Tongue (tissue), 2 donors: ENCODE results near the genes EFNB3, CYB5D1, HES7 and TMEM107.

GRCh38 chr17:7704359-7705694 lies at the start of gene EFNB3:
Gene EFNB3, plus strand, starts transcription at chr17:7705202.
- RAMPAGE, long total RNA = no peak

- RAMPAGE, long total RNA = no peak
Observed at GRCh38 chr17:7834841-7835281, 844 bp downstream of the KDM6B start.

GRCh38 chr17:7843590-7843897 lies 9.5 kb downstream of the KDM6B start:
- RAMPAGE, long total RNA = no peak

DNA sequence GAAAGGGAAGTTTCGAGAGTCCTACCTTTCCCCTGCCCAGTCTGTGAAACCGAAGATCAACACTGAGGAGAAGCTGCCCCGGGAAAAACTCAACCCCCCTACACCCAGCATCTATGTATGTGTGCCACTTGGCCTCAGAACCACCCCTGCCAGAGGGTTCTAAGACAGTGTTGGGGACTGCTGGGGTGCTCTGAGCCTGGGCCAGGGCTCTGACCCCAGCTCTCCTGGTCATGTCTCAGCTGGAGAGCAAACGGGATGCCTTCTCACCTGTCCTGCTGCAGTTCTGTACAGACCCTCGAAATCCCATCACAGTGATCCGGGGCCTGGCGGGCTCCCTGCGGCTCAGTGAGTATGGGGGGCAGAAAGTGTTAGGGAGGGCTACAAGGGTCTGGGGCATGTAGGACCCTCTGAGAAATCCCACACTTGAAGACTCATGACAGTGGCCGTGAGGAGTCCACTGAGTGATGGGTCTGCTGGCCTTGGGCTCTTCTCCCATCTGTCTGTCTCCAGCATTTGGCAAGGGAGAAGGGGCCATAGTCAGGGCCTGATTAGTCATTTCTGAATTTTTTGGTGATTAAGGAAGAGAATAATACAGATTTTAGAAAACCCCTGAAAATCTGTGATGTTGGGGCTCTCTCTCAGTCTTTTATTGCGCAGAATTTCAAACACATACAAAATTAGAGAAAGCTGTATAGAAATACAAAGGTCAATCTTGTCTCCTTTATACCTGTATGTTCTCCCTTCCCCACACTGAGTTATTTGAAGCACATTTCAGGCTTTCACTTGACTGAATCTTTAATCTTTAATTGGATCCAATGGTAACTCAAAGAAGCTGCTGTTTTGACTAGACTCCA lies 4.8 kb upstream of the TMEM88 start:
- RAMPAGE, long total RNA = no peak

GRCh38 chr17:7851193-7852223 lies 3.4 kb upstream of the TMEM88 start:
- RAMPAGE, long total RNA = no peak

DNA sequence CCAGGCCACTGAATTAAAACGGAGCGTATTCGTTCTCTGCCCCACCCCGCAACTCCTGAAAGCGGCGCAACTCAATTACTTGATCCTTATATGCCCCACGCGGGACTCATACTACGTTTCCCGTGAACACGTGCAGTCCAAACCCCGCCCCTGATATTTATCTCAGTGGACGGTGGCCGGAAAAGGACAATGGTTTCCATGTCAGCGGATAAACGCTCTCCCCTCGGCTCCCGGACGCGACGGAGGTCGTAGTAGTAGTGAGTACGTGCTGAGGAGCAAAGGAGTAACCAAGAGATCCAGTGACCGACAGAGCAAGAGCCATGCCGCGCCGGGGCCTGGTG lies at the start of gene CYB5D1:
Gene CYB5D1 (plus strand): TSS at position 189 of the 341 bp plus-strand sequence.
- RAMPAGE, long total RNA = no peak

- RAMPAGE, long total RNA = no peak
Observed at GRCh38 chr17:7861485-7862320, 3.9 kb downstream of the CYB5D1 start.

- RAMPAGE, long total RNA = no peak
Observed at GRCh38 chr17:7922157-7922820, 6.2 kb upstream of the RNF227 start.

DNA sequence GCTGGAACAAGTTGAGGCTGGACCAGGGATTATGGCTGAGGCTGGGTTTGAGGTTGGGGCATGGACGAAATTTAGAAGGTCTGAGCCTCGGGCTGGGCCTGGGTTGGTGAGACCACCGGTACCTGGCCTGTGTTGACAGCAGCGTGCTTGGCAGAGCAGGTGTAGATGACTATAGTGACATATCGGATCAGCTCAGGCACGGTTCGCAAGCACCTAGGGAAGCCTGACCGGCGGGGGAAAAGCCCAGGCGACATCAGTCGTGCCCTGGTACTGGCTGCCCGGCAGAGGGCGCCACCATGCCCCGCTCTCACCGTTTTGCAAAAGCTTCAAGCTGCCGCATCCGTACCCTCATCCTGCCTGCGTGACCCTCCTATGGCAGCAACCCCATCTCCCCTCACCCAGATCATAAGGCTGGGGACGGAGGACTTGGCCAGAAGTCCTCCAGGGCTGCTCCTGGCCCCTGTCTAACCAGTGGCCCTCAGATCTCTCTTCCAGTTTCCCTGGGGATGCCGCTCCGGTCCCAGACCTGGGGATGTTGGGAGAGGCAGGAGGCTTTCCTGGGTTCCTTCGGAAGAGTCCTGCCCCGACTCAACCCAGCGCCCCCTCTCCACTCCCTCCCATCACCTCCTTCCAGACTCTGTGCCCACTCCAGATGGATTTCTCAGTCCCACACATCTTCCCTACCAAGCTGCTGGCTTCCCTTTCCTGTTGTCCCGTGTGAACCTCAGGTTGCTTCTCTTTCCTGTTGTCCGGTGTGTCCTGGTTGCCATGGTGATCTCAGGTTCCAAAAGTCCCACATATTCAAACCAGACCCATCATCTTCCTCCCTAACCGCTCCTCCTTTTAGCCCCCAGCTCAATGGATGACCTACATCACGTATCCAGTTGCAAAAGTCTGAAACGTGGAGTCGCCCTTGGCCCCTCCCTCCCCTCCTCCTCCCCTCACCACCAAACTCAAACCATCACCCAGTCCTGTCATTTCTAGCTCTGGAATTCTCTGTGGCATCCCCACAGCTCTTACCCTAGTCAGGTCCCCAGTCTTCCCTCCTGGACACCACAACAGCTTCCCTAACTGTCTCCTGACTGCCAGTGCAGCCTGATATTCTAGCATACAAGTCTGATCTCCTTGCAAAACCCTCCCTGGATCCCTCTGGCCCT lies 13.6 kb downstream of the ALOX12B start:
- RAMPAGE, long total RNA = no peak

- RAMPAGE, long total RNA = no peak
Observed at GRCh38 chr17:8123921-8125073, at the start of gene HES7. Gene HES7, minus strand, starts transcription at chr17:8124106.

GRCh38 chr17:8127177-8127623 lies 3.3 kb upstream of the HES7 start:
- RAMPAGE, long total RNA = no peak

- RAMPAGE, long total RNA = no peak
Observed at GRCh38 chr17:8137820-8138565, 14.1 kb upstream of the HES7 start.

GRCh38 chr17:8141652-8142845 lies 10.2 kb downstream of the PER1 start:
- RAMPAGE, long total RNA = no peak

- RAMPAGE, long total RNA = no peak
Observed at GRCh38 chr17:8142846-8143257, 9.4 kb downstream of the PER1 start.

DNA sequence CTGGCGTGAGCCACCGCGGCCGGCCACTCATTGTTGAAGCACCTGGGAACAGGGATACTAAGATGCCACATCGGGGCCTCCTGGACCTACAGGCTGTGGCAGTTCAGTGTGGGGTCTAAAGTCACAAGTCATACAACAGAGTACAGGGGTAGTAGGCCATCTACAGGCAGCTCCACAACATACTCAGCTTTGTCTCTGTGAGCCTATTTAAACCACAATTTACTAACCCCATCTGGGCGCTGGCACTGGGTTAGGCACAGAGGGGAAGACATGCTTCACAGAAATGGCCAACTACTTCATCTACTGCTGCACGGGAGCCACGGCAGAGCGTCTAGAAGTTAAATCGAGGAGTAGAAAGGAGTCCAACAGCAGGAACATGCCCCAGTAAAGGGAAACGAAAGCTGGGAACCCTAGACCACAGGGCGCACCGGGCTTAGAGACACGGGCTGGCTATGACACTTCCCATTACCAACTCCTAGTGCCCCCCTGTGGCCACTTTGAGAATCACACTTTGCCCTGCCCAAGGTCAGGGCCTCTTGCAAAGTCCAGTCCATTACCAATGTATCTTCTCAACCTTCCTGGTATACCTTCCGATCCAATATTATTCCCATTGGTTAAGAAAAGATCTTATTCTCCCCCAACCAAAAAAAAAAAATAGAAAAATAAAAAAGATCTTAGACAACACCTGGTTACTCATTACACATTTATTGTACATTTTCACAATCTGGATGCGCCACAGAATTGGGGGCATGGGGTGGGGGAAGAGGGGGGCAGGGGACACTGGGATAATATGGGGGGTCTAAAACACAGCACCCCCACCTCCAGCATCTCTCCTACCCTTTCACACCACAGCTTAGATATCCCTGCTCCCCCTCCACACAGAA lies 4.0 kb downstream of the VAMP2 start:
- RAMPAGE, long total RNA = no peak

- RAMPAGE, long total RNA = no peak
Observed at GRCh38 chr17:8163989-8164809, 1.5 kb upstream of the VAMP2 start.

DNA sequence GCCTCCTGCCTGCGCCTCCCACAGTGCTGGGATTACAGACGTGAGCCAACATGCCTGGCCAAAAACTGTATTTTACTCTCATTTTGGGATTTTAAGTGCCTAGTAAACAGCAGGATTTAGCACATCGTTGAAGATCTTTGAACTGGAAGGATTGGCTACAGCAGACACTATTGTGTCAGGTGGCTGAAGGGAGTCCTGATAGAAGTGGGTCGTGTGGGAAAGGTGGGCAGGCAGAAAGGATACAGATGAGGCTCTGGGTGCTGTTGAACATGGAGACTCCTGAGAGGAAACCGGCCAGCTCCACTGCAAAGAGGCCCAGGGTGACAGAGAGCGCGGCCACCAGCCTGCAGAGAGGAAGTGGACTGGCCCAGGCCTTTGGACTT lies 675 bp downstream of the TMEM107 start:
- RAMPAGE, long total RNA = no peak

GRCh38 chr17:8175897-8177036 lies at the start of gene TMEM107:
Gene TMEM107, minus strand, starts transcription at chr17:8176380.
- RAMPAGE, long total RNA = no peak

DNA sequence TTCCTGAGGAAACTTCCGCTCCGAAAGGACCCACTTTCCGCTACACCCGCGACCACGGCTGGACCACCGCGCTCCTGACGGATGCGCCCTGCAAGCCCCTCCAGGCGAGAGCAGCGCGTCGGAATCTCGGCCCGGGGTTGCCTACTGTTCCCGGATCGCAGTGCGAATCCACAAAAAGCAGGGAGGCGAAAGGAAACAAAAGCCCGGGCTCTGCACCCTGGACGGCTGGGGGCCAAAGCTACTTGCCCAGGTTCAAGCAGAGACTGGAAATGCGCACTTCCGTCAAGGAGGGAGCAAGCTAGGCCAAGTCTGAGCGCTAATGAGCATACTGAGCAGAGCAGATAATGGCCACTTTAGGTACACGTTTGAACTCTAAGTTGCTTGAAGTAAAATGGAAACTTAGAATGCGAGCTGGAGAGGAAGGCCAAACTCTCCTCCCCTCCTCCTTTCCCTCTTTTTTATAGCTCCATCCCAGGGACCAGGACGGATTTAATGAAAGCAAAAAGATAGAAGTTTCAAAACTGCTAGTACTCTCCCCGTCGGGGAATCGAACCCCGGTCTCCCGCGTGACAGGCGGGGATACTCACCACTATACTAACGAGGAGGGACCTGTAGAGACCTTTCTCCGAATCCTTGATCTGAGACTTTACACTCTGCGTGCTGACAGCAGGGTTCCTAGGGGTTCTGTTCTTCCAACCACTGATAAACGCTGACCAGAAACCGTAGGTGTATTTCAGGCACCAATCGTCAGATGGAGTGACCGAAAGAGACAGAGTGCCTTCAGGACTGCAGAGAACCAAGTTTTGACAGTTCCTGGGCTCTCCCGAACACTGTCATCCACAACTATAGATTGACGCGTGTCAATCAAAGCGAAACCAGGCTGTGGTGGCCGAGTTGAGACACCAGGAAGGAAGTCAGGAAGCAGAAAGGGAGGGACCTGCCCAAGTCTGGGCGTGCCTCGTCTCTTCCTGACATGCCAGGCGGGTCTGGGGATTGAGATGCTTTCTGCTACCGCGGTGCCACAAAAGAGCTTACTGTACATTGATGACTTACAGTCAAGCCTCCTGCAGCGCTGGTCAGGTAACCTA lies 11.7 kb upstream of the AURKB start:
- RAMPAGE, long total RNA = no peak

DNA sequence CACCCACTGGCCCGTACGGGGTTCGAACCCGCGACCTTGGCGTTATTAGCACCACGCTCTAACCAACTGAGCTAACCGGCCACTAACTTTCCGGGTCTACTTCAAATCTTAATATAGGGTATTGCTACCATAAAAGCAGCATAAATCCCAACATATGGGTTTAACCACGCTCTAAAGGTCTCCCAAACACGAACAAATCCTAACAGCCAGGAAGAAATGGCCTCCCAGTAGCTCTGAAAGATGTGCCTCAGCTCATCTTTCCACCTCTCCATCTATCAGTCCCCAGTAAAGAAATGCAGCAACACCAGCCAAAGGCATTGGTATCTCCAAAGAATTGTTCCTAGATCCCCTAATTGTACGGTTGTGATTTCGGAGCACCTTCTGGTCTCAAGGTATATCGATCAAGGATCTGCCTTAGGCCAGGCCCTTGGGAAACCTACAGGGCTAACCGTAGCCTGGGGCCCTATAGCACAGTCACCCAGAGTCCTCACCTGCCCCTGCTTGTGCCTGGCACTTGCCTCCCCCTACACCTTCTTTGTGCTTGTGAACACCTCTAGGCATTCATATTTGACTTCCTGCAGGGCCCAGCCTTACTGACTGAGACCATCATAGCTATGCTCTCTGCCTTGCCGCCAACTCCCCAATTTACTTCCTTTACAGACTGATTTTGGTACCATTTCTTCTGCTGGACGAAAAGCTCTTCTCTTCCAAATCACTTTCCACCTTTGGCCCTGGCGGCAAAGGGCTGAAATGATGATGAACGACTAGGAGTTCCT lies 16.8 kb upstream of the AURKB start:
- RAMPAGE, long total RNA = no peak